Liver (tissue), 9 donors: ENCODE measurements around the genes MTF2, DNTTIP2 and ARHGAP29.

DNA sequence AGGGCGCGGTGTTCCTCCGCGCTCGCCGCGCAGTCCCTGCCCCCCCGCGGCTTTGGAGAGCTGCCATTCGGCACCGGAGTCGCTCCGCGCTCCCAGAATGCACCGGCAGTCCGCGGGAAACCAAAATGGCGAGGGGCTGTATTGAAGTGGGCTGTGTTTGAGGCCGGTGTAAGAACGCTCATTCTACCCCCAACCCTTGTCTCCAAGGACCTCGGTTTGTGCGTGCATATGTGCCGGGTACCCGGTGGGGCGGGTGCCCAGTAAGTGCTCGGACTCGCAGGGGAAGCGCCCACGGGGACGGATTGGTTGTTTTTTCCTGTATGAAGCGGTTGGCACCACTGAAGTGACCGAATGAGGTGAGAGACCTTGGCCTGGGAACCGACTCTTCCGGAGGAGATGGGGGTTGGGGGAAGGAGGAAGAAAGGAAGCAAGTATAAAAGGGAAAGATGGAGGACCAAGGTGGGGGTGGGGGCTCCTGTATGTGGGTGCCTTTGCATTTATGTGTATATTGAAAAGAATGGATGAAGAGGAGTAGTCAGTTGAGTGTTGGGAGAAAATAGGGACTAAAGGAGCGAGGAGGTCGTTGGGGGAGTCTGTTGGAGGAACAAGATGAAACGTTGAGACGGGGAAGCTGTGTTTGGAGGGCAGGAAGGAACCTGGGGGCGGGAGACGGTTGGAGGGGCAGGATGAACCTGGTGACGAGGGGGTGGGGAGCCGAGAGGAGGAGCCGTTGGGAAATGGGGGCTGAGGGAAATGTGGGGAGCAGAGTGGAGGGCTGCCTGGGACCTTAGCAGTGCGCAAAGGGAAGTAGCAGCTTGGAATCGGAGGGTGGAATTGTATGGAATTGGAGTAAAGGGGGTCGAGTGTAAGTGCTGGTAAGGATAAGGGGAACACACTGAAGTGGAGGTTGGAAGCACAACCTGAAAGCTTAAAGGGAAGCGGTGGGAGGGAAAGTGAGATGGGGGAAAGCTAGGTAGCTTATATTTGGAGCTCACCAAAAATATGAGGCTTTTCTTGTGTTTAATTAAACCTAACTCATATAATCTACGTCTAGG lies at the start of gene MTF2:
MTF2 (plus strand) TSS at position 108 of the 1,055 bp plus-strand sequence.
- PRO-cap, 5 experiments, result peak in 5 of 5 experiments; most common plus-strand start position 108 of the sequence (in 5)
- RAMPAGE, long total RNA, 2 experiments, result start-site peak on the plus strand in 2 of 2 experiments, centred at positions 110 to 117 of the sequence, 41 to 257 reads per replicate
- RRBS, result 2% methylated on average over 9 of the region's 48 CpGs

- PRO-cap, 5 experiments, result no peak in any of the 5 experiments
- RAMPAGE, long total RNA, 2 experiments, result no peak in any of the 2 experiments
- RRBS, result no CpG with 5 or more reads among the region's 2 CpGs
These were observed 68.3 kb upstream of the DR1 start for GRCh38 chr1:93277468-93277667.

DNA sequence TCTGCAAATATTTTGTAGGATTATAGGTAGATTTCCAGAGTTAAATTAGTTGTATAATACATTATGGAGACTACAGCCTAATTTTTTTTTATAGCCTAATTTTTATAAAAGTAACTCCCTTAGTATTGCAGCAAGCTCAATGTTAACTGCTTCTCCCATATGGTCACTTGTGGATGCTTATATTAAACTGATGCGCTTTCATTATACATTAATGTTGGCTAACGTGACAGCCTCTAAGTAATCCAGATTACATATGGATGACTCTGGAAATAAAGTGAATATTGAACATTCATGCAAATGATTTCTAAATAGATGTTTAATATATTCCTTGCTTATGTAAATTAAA lies 14.8 kb upstream of the DR1 start:
- PRO-cap, 5 experiments, result no peak in any of the 5 experiments
- RAMPAGE, long total RNA, 2 experiments, result no peak in any of the 2 experiments
- RRBS, result no CpG with 5 or more reads among the region's 2 CpGs

DNA sequence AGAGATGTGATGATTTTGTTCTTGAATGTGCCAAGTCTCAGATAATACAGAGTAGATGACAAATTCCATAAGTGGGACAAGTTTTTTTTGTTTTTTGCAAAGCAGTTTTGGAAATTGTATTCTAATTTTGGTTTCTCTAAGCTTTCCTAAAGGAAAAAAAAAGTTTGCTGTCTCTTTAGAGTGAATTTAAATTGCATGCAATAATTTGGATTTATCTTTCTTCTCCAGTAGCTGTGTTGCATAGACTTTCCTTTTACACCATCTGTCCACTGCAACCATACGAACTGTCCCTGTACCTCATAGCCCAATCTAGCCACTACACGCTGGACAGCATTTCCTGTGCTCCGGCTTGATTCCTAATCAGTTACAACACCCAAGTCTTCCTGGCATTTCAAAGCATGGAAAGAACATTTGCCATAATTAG lies 106.8 kb downstream of the FNBP1L start:
- PRO-cap, 5 experiments, result no peak in any of the 5 experiments
- RAMPAGE, long total RNA, 2 experiments, result no peak in any of the 2 experiments
- RRBS, result no CpG with 5 or more reads among the region's 3 CpGs

- PRO-cap, 5 experiments, result no peak in any of the 5 experiments
- RAMPAGE, long total RNA, 2 experiments, result no peak in any of the 2 experiments
- RRBS, result 98% methylated on average over 4 of the region's 28 CpGs
These were observed 92.7 kb downstream of the BCAR3 start for GRCh38 chr1:93588729-93589505.

- PRO-cap, 5 experiments, result no peak in any of the 5 experiments
- RAMPAGE, long total RNA, 2 experiments, result no peak in any of the 2 experiments
- RRBS, result no CpG with 5 or more reads among the region's 3 CpGs
These were observed 57.6 kb downstream of the BCAR3 start for GRCh38 chr1:93624038-93624402.

- PRO-cap, 5 experiments, result no peak in any of the 5 experiments
- RAMPAGE, long total RNA, 2 experiments, result no peak in any of the 2 experiments
- RRBS, result no CpG with 5 or more reads among the region's 6 CpGs
These were observed 19.6 kb downstream of the BCAR3 start for GRCh38 chr1:93661846-93662599.

DNA sequence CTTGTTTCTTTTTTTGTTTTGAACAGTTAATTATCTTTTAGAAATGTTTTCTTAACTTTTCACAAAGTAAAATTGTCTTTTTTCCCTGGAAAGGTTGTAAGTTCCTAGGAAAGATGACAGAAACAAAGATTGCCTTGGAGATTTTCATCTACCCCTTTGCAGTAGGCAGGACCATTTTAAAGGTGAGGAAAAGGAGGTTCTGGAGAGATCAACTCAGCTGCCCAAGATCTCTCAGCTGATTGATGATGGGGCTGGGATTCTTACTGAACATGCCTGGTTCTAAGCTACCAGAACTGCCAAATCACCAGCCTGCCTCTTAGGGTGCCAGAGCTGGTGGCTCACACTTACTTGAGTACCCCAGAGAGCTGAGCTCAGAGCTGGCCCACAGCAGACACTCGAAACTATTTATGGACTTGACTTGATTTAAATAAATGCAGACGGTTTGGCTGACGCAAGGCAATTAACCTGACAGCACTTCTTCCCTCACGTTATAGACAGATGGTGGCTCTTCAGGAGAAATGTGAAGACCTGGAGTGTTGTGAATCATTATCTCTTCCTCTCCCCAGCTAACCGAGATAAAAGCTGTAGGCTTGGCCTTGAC lies 33.7 kb upstream of the BCAR3 start:
- PRO-cap, 5 experiments, result no peak in any of the 5 experiments
- RAMPAGE, long total RNA, 2 experiments, result no peak in any of the 2 experiments
- RRBS, result no CpG with 5 or more reads among the region's 5 CpGs

GRCh38 chr1:93811622-93812098 lies 67.3 kb downstream of the DNTTIP2 start:
- PRO-cap, 5 experiments, result no peak in any of the 5 experiments
- RAMPAGE, long total RNA, 2 experiments, result no peak in any of the 2 experiments
- RRBS, result no CpG with 5 or more reads among the region's 5 CpGs

GRCh38 chr1:93816740-93817271 lies 62.2 kb downstream of the DNTTIP2 start:
- PRO-cap, 5 experiments, result no peak in any of the 5 experiments
- RAMPAGE, long total RNA, 2 experiments, result no peak in any of the 2 experiments
- RRBS, result no CpG with 5 or more reads among the region's 1 CpG

GRCh38 chr1:93879060-93879852 lies at the start of gene DNTTIP2:
DNTTIP2 (minus strand) TSS chr1:93879206.
- PRO-cap, 5 experiments, result peak in 5 of 5 experiments; most common plus-strand start chr1:93879274 (in 5); most common minus-strand start chr1:93879186 (in 5)
- RAMPAGE, long total RNA, 2 experiments, result start-site peak on the minus strand in 2 of 2 experiments, at chr1:93879154-93879206 at its widest, 767 to 1,792 reads per replicate
- RRBS, result 2% methylated on average over 15 of the region's 40 CpGs

DNA sequence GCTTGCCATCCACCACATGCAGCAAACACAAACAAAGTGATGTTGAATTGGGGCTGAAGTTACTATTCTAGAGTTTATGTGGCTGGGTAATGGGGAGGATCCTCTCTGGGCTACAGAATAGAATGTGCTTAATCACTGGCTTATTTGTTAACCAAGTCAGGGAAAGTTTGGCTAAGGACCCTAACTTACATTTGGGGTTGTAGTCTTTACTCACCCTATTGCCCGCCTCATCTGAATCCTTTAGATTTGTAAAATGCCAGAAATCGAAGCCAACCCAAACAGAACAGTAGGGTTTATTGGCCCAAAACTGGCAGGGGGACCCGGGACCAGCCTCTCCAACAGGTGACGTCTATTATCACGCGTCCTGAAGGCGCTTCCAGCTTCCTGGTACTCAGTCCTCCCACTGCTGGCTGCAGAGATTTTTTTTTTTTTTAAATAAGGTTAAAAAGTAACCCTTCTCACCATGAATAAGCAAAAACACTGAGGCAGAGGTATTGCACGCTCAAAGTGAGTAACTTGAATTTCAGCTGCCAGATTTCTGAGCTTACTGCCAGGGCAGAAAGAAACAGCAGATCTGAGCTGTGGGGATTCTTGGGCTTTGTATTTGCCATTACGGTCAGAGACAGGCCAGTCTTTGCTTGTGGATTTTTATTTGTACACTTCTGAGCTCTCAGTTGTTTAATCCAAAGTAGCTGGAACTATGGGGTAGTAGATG lies 54.3 kb upstream of the GCLM start:
- PRO-cap, 5 experiments, result peak in 5 of 5 experiments; most common plus-strand start position 474 of the sequence (in 5); most common minus-strand start position 233 of the sequence (in 5)
- RAMPAGE, long total RNA, 2 experiments, result no peak in any of the 2 experiments
- RRBS, result no CpG with 5 or more reads among the region's 9 CpGs

- PRO-cap, 5 experiments, result no peak in any of the 5 experiments
- RAMPAGE, long total RNA, 2 experiments, result no peak in any of the 2 experiments
- RRBS, result no CpG with 5 or more reads among the region's 8 CpGs
These were observed 95.0 kb downstream of the ABCA4 start for GRCh38 chr1:94025929-94026426.

GRCh38 chr1:94103817-94104016 lies 17.2 kb downstream of the ABCA4 start:
- PRO-cap, 5 experiments, result no peak in any of the 5 experiments
- RAMPAGE, long total RNA, 2 experiments, result no peak in any of the 2 experiments
- RRBS, result no CpG with 5 or more reads among the region's 2 CpGs

GRCh38 chr1:94125973-94126261 lies 5.0 kb upstream of the ABCA4 start:
- PRO-cap, 5 experiments, result peak in 3 of 5 experiments; most common plus-strand start chr1:94126111 (in 2)
- RAMPAGE, long total RNA, 2 experiments, result no peak in any of the 2 experiments
- RRBS, result no CpG with 5 or more reads among the region's 3 CpGs

DNA sequence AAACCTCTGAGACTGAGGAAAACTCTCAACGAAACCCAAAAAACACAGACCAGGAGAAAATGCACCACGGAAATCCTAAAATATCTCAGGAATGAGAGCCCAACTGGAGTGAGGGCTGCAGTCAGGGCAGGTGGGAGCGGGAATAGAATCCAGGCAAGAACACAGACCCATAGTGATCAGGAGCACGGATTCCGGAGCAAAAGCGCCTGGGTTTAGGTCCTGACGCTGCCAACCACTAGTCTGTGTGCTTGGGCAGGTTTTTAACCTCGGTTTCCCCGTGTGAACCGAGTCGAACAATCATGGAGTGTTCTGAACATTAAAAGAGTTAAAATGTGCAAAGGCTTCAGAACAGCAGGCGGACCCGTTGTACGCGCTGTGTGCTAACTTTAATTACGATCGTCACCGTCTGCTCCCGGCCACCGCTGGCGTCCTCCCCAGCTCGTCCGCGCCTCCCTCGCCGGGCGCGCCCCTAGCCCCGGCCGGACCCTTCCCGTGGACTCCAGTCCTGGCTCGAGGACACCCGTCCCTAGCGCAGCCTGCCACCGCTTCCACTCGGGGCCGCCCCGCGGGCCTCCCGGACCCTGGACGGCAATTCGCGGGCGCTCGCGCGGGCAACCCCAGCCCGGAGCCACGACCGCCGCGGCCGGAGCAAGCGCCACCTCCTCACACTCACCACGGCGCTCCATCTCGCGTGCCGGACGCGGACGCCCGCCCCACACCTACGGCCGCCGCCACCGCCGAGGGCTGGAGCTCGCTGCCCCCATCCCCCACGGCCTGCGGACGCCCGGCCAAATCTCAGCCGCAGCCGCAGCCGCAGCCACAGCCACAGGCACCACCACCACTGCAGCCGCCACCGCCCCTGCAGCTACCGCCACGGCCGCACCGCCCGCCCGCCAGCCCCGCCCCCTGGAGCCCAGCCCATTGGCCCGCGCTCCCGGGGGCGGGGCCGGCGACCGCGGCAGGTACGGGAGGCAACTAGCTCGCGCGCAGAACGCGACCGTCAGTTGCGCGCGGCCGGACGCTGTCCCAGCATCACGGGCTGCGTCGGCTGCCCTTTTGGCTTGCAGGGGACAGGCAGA lies at the start of gene ARHGAP29:
ARHGAP29 (minus strand) TSS at position 843 of the 1,079 bp plus-strand sequence.
- PRO-cap, 5 experiments, result peak in 5 of 5 experiments; most common plus-strand start position 1,003 of the sequence (in 5); most common minus-strand start position 843 of the sequence (in 5)
- RAMPAGE, long total RNA, 2 experiments, result no peak in any of the 2 experiments
- RRBS, result 2% methylated on average over 44 of the region's 108 CpGs

DNA sequence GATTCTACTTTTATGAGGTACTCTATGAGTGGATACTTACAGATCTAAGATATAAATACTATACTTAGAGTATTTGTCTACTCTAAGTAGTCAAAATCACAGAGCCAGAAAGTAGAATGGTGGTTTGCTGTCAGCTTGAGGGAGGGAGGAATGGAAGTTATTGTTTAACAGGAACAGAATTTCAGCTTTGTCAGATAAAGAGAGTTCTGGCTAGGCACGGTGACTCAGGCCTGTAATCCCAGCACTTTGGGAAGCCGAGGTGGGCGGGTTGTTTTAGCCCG lies 79.7 kb upstream of the ARHGAP29 start:
- PRO-cap, 5 experiments, result peak in 2 of 5 experiments; most common plus-strand start position 197 of the sequence (in 2); most common minus-strand start position 152 of the sequence (in 1)
- RAMPAGE, long total RNA, 2 experiments, result no peak in any of the 2 experiments
- RRBS, result no CpG with 5 or more reads among the region's 4 CpGs

GRCh38 chr1:94532158-94532644 lies 9.4 kb downstream of the F3 start:
- PRO-cap, 5 experiments, result no peak in any of the 5 experiments
- RAMPAGE, long total RNA, 2 experiments, result no peak in any of the 2 experiments
- RRBS, result no CpG with 5 or more reads among the region's 5 CpGs

GRCh38 chr1:94579671-94580475 lies 38.3 kb upstream of the F3 start:
- PRO-cap, 5 experiments, result no peak in any of the 5 experiments
- RAMPAGE, long total RNA, 2 experiments, result no peak in any of the 2 experiments
- RRBS, result no CpG with 5 or more reads among the region's 6 CpGs

DNA sequence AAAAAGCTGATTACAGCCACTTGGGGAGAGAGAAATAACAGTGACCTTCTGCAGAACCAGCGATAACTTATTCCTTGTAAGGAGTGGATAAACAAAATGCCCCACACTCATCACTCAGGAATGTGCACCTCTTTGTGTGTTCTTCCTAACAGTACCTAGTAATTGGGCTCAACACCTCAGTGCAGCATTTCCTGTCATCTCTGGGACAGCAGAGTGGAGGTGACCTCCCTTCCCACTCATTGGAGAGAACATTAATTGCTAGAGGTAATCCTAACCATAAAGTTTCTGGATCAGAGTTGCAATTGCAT lies 112.5 kb upstream of the F3 start:
- PRO-cap, 5 experiments, result no peak in any of the 5 experiments
- RAMPAGE, long total RNA, 2 experiments, result no peak in any of the 2 experiments
- RRBS, result no CpG with 5 or more reads among the region's 1 CpG